Ileum (tissue), 1 donor: ENCODE data around the gene TTLL7.

- PRO-cap, result bidirectional peak, plus-strand start at chr1:78045224, minus-strand start at chr1:78044995; unidirectional peak, plus-strand start at chr1:78045421
Observed at GRCh38 chr1:78045070-78045614, 624 bp upstream of the GIPC2 start.

GRCh38 chr1:78419275-78419665 lies 71.5 kb upstream of the PTGFR start:
- PRO-cap, result no peak

DNA sequence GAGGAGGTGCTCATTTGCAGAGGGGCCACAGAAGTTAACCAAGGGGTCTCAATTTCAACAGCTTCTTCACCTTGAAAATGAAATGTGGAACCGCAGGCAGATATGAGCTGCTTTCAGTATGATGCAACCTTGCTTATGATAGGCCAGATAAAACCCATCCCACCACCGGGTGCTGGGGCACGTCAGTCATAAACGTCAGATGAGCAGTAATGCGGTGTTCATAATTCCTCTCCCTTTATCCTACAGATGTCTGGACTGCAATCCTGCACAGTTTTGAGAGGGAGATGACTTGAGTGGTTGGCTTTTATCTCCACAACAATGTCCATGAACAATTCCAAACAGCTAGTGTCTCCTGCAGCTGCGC lies 1.6 kb downstream of the PTGFR start:
- PRO-cap, result no peak

DNA sequence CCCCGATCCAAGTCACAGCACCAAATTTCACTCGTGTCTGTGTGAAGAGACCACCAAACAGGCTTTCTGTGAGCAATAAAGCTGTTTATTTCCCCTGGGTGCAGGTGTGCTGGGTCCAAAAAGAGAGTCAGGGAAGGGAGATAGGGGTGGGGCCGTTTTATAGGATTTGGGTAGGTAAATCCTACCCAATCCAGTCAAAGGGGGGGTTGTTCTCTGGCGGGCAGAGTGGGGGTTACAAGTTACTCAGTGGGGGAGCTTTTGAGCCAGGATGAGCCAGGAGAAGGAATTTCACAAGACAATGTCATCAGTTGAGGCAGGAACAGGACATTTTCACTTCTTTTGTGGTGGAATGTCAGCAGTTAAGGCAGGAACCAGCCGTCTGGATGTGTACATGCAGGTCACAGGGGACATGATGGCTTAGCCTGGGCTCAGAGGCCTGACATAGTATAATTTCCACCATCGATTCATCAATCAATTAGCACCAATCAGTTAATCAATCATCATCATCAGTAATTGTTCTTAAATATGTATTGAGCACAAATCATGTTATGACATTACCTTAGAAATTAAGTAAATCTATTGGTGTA lies 487.2 kb upstream of the ADGRL4 start:
- PRO-cap, result no peak

DNA sequence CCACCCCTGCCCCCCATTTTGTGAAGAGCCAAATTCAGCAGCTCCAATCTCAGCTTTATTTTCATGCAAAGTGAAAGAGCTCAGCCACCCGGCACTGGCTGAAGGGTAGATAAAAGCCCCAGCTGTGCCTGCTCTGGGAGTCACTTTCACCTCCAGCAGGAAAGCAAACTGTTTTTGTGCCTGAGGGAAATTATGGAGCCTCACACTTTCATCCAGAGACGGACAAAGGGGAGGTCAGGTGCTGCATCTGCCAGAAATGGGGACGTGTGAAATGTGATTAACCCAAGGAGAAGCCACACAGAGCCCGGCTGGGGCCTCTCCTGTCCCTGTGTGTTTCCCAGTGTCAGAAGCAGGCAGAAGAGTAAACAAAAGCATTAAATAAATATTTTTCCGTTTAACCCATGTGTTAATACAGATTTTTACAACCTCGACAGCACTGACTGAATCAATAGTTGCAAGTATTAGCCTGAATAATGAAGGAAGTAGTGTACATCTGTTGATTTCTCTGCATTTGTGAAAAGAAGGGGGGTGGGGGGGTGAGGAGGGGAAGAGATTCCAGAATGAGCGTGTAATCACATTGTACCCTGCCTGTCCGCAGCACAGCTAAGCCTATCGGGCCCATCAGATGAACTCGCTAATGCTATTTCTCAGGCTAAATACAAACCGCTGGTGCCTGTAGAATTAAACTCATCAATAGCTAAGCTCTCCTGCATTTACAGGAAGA lies 305.8 kb downstream of the TTLL7 start:
- PRO-cap, result no peak

GRCh38 chr1:83746200-83746670 lies 252.7 kb downstream of the TTLL7 start:
- PRO-cap, result no peak

GRCh38 chr1:83998356-83999314 lies at the start of gene TTLL7:
TSS of gene TTLL7 (minus strand) at chr1:83999132.
- PRO-cap, result bidirectional peak, plus-strand start at chr1:83999451, minus-strand start at chr1:83999104

- PRO-cap, result no peak
Observed at GRCh38 chr1:84105838-84106650, 38.0 kb upstream of the PRKACB start.

DNA sequence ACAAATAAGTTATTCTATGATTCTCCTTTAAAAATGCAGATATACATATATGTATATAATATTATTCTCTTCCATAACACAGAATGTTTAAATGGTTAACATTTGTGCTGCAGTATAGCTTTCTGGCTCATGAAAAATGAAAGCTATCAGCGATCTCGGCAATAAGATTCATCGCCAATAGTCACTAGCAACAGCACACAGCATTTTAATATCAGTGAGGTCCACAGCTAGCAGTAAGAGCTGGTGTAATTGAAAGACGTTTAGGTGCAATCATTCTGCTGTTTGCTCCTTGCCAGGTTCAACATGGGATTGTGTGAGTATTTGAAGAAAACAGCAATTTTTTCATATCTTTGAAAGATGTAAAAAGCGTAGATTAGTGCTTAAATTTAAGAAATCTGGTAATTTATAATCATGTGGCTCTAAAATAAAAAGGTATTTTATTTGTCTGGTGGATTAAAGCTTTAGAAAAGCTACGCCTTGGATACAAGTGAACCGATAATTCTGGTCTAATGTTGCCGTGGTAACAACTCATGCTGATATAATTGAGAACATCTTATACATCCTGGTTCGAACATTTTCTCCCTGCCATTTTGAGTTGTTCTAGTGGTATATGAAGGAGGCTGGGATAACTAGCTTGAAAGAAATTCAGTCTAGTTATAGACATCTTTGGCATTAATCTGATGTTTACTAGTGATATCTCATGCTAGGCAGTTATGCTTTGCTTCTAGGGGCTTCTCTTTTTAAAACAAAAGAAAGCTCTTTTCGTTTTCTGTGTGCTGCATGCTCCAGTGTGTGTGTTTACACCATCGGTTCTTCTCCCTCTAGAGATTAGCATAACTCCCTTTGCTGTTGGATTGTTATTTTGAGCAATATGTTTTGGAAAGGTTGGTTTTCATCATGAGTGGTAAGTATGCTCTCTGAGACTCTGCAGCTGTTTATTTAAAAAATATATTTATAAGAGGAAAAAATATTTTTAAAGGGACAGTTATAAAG lies 20.3 kb downstream of the PRKACB start:
- PRO-cap, result no peak

- PRO-cap, result bidirectional peak, plus-strand start at chr1:84299105, minus-strand start at chr1:84299074; bidirectional peak, plus-strand start at chr1:84299329, minus-strand start at chr1:84299233
Observed at GRCh38 chr1:84298675-84299445, 2.6 kb upstream of the SAMD13 start.

GRCh38 chr1:84582700-84583241 lies 8.5 kb upstream of the CTBS start:
- PRO-cap, result no peak

DNA sequence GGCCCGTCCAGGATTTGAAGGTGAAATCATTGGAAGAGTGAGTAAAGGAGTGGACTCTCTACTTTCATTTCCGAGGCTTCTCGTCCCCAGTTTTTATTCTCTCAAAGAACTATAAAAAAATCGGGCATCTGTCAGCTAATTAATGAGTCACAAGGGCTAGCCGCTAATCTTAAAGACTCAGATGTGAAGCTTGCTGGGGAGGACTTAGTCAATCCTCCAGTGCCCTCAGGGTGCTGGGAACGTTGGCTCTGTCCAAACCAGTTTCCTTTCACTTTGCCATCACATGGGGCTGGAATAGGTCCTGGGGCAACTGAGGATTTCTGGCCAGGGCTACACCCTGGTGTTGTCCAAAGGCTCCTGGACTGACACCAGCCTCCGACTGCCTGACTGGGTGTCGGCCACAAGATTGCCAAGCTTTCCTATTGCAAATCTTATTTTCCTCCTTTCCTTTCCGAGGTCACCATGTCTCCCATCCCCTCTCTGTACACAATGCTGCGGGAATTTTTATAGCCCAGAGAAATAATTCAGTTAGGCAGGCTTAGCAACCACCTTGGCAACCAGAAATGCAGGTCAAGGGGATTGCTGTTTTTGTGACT lies 29.7 kb upstream of the CTBS start:
- PRO-cap, result no peak

GRCh38 chr1:84719468-84719886 lies 29.2 kb upstream of the SSX2IP start:
- PRO-cap, result no peak

DNA sequence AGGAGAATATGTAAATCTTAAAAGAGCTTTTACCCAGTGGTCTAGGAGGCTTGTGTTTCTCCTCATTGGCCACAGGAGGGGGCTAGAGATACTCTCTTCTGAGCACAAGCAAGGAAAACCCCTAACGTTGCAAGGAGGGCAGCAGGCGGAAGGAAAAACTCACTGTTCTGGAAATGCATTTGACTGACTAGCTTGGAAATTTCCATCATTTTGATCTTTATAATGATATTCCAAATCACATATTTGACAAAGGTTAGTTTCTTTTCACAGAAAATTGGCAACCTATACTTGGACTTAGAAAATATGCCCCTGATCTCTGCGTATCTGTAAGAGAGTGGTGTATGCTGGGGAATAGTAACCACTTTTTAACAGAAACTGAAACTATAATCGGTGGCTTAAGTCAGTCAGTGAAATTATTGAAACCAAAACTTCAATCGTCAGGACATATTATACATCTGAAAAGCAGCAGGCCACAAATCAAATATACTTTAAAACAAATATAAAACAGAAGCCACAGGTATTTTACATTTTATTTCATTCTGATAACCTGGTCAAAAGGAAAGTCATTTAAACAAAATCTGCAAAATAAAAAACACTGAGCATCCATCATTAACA lies 51.8 kb downstream of the MCOLN2 start:
- PRO-cap, result unidirectional peak, plus-strand start at position 124 of the sequence

DNA sequence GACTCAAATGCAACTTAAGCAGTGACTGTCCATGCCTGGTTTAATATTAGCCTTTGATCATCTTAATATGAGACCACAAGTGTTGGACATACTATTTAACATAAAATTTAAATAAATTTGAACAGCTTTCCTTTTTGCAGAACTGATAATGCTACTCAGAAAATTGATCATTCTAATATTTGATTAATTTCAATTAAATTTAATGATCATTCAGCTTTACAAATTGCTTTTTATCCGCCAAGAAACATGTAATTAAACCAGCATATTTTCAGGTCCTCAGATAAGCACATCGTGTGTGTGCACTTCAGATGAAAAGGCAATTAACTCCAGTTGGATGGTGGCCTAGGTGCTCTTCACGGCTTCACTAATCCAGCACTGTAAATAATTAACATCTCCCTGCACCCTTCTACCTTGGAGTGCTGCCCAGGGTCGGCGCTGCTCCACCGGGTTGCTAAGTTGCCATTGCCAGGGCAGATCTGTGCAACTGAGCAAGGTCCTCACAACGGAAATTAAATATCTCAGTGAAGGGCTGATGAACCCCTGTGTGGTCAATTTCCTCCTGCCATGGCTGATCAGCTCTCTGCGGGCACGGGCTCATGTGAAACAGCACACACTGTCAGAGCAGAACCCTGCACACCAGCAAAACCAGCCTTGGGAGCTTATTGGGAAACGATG lies 63.3 kb downstream of the SYDE2 start:
- PRO-cap, result no peak

- PRO-cap, result no peak
Observed at GRCh38 chr1:85153466-85153758, 47.4 kb downstream of the SYDE2 start.

GRCh38 chr1:85190310-85190820 lies 10.5 kb downstream of the SYDE2 start:
- PRO-cap, result no peak

DNA sequence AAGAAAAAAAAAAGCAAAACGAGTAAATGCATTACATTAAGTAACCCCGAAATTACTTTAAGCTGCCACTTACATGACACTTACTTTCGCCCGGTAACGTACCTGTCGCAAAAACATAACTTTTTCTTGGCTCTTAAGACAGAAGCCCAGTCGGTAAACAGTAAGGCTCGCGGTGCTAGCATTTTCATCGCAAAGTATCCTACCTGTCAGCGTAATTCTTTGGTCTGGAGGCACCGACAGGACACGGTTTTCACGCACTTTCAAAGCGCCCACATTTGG lies 828 bp downstream of the SYDE2 start:
- PRO-cap, result no peak

DNA sequence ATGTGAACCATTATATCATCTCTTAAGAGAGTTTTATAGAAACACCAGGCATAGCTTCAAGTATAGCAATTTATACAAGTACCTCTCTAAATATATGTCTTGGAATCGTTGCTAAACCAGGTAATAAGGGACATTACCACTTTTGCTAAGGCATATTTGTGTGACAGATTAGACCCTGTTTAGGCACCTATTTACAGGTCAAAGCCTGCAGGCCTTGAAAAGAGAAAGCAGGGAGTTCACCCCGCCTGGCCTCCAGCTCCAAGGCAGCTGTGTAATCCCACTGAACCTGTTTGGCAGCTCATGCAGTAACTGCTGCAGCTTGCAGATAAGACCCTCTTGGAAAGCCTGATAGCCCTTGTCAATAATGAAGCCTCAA lies 24.1 kb upstream of the SYDE2 start:
- PRO-cap, result no peak

- PRO-cap, result no peak
Observed at GRCh38 chr1:85289311-85289867, 13.0 kb upstream of the BCL10 start.